Skeletal muscle satellite cell (primary cell): Measurements from ENCODE around the gene AGR3.

DNA sequence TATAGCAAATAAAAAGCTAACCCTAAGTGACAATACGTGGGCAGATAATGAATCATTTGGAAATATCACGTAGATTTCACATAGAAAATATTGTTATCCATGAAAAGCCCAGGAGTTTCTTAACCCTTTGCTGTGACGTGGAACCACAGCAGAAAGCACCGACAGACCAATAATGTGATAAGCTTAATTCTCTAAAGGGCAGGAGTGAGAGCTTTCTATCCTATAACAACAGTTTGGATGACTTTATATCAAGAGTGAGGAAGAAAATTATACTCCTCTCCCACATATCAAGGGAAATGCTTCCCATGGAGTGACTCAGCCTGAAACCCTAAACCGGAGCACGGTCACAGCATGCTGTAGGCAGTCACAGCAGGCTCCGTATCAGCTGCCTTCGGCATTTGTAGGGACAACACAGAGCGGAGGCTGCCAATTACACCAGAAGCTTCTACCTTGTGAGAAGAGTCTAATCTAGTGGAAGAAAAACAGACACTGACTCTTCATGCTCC, 66.1 kb downstream of the DGKB start:
- CAGE, long polyA plus RNA = no peak

- CAGE, long polyA plus RNA = no peak
Measured at GRCh38 chr7:15685005-15685282, 1.5 kb downstream of the MEOX2 start.

GRCh38 chr7:16261480-16262232, 159.7 kb downstream of the CRPPA start:
- CAGE, long polyA plus RNA = no peak

- CAGE, long polyA plus RNA = no peak
Measured at GRCh38 chr7:16420315-16420849, 956 bp downstream of the CRPPA start.

- CAGE, long polyA plus RNA = no peak
Measured at GRCh38 chr7:16502289-16502718, 24.3 kb upstream of the LRRC72 start.

- CAGE, long polyA plus RNA = no peak
Measured at GRCh38 chr7:16665208-16665648, 19.2 kb downstream of the BZW2 start.

DNA sequence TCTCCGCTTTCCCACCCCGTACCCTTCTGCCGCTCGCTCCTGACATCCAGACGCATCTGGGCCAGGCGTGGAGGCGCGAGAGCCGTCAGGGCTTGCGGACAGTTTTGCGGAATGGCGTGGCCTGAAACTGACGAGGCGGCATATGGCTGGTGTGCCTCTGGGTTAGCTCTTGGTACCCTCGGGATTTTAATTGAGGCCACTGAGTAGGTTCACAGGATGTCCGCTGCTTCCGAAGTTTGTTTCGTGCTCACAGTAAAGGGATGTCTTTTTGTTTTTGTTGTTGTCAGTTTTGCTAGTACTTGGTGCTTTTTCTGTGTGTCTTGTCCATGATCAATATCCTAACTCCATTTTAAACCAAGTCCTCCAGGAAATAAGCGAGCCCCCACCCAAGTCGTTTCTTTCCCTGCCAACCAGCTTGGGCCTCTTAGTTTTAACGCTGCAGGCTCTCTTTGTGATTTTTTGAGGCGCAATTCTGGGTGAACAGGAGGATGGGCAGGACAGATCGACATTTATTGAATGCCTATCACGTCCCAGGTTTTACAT, 854 bp downstream of the TSPAN13 start:
- CAGE, long polyA plus RNA = no peak

DNA sequence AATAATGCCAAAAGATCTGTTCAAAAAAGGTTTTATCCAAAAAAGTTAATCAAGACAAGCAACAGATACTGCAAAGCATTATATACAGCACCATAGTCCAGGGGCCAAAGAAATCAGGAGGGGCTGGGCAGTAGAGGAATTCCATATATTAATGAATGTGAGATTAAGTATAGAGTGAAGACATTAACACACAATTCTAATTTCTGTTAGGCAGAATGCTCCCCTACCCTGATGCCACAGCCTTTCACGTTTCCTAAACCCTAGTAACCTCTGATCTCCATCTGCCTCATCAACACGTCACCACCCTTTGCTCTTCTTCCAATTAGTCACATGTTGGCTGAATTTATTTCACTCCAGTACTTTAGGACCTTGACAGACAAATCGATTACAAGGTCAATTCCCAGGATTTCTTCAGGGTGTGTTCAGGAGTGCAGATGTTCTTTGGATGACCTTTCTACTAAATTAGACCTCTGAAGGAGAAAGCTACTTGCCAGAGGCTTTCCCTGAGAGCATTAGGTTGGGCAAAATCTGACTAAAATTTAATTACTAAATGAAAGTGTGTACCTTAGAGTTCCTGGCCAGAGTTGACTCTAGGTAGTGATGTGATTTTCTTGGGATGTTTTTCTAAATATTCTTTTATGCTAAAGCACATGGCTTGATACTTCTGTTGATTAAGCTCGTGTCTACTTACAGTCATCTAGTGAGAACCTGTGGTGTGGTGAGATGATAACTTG, 12.8 kb downstream of the AGR2 start:
- CAGE, long polyA plus RNA = no peak

GRCh38 chr7:16881729-16882206, at the start of gene AGR3:
AGR3 (minus strand) TSS chr7:16881983.
- CAGE, long polyA plus RNA = no peak

GRCh38 chr7:16916068-16916610, 34.4 kb upstream of the AGR3 start:
- CAGE, long polyA plus RNA = no peak

DNA sequence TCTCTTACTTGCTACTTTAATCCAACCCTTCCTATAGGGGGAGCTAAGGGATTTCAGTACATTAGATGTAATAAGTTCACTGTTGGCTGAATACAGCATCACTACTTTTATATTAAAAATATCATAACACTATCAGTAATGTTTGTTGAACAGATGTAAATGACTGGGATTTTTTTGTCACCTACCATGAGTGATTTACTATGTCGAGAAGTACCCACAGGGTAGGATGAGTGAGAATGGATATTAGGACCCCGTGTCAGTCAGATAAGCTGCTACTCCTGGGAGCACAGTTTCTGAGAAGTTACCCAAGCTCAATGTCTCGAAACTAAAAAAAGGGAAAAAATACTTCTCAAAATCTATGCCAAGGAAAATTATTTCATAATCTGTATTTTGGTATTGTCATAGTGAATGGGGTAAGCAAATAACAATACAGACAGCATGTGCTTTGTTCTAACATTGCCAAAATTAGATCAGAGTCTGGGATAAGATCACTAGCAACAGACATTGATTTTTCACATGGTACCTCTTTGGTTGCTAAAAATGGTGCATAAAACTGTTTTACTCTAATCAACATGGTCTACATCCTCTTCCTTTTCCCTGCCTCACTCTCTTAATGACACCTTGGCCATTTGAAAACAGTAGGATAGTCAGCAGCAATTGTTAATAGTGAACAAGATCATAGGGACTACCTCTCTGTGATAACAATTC, 127.6 kb upstream of the AGR3 start:
- CAGE, long polyA plus RNA = no peak

DNA sequence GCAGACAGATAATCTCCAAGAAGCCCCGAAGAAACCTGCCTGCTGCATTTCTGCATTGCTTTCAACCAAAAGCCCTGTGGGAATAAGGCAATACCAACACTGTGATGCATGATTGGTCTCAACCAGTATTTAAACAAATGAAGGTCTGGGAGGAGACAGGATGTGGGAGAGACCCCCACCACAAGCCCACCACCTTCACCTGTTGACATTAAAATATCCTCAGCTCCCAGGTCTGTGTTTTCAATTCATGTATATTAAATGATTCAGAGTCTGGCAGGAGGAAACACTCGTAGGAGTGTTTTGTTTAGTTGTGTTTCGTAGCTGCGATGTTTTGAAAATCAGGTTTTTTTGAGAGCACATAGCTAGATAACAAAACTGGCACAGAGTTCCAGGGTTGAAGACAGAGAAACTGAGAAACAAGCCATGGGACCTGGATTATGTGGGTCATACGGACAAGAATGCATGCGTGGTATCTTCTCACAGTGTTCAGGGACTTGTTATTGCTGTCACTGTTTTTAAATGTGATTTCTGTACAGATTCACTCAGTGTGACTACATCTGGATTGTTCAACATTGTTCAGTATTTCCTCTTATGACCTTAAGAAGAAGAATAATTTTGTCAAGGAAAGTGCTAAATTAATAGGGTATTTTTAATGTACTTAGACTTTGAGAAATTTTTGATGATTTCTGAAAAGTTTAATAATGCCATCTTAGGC, 200.5 kb upstream of the AHR start:
- CAGE, long polyA plus RNA = no peak

GRCh38 chr7:17297091-17297437, 1.4 kb upstream of the AHR start:
- CAGE, long polyA plus RNA = no peak

DNA sequence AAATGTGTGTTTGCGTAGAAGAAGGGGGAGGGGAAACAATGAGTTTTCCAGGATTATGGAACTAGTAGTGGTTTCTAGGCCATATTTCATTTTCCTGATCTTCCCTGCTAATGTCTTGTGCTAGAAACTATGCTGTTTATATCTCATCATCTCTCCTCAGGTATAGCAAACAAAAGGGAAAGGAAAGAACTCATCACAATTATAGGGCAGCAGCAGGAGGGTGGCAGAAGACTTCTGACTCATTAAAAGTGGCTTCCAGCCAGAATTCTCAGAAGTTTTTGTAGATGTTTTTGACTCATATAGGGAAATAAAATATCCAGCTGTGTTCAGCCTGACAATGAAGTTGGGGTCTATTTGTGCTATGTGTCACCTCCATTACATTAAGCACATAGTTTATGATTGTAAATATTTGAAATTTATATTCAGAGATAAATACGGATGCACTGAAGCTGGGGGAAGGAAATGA, 6.5 kb downstream of the AHR start:
- CAGE, long polyA plus RNA = no peak

- CAGE, long polyA plus RNA = no peak
Measured at GRCh38 chr7:17333038-17334168, 35.0 kb downstream of the AHR start.

- CAGE, long polyA plus RNA = no peak
Measured at GRCh38 chr7:17379260-17379818, 80.9 kb downstream of the AHR start.

DNA sequence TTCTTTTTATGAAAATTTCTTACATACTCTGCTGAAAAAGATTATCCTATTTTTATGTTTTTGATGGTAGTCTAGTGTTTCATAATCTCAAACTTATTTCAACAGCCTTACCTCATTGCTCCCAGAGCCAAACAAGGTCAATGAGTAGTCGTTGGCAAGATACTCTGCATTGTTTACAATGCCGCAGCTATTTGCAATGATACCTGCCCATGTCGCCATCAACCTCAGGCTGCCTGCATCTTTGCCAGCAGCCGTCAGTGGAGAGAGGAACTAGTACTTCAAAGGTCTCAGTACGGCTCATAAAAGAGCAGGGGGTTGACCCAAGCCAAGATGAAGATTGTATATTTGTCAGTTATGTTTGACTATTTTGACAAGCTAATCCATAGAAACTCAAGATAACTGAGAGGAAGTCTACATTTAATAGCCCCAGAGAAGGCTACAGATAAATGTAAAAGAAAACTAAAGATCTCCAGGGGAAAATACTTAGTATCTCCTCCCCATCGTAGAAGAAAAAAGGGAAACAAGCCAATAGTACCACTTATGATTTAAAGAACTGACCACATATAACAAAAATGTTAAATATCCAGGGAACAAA, 226.0 kb downstream of the AHR start:
- CAGE, long polyA plus RNA = no peak

- CAGE, long polyA plus RNA = no peak
Measured at GRCh38 chr7:17618329-17619103, 320.1 kb downstream of the AHR start.

GRCh38 chr7:17651759-17652321, 288.5 kb downstream of the SNX13 start:
- CAGE, long polyA plus RNA = no peak

DNA sequence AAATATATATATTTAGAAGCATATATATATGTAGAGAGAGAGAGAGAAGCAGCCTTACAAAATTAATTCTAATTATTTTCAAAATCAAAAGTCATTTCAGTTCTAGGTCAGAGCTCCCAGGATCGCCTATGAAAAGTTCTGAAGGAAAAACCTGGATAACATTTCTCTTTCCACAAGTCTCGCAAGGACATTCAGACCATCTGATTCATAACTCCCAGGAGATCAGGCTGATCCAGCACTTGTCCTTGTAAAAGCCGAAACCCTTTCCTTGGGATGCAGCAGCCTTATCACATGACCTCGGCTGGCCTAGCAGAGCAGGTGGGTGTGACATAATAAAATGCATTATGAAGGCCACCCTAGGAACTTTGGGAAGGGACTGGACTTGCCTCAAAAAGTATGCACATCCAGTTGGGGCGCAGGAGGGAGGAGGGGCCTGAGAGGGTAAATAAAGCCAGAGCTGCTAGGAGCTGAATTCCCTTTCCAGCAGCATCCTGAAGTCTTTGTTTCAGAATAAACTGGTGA, 260.9 kb downstream of the SNX13 start:
- CAGE, long polyA plus RNA = no peak